Epidermal melanocyte (primary cell): Measurements from ENCODE around the genes TMEM238, CCDC106, U2AF2 and NLRP9.

DNA sequence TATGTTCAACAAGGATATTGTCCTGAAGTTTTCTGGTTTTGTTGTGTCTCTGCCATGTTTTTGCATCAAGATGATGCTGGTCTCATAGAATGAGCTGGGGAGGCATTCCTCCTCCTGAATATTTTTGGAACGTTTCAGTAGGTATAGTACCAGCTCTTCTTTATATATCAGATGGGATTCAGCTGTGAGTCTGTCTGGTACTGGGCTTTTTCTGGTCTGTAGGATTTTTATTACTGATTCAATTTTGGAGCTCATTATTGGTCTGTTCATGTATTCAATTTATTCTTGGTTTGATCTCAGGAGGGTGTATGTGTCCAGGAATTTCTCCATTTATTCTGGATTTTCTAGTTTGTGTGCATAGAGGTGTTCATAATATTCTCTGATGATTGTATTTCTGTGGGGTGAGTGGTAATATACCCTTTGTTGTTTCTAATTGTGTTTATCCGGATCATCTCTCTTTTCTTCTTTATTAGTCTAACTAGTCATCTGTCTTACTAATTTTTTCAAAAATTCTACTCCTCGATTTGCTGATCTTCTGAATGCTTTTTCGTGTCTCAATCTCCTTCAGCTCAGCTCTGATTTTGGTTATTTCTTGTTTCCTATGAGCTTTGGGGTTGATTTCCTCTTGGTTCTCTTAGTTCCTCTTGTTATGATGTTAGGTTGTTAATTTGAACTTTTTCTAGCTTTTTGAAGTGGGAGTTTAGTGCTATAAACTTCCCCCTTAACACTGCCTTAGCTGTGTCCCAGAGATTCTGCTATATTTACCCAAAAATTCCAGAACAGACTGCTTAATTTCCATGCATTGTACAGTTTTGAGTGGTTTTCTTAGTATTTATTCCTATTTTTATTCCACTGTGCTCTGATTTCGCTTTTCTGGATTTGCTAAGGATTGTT is 3.2 kb downstream of the FCAR start:
- RRBS = no CpG with 5 or more reads among the region's 5 CpGs

GRCh38 chr19:55005874-55006479 is 32.1 kb downstream of the GP6 start:
- RRBS = no CpG with 5 or more reads among the region's 8 CpGs

GRCh38 chr19:55013787-55014530 is 24.1 kb downstream of the GP6 start:
- RRBS = no CpG with 5 or more reads among the region's 12 CpGs

DNA sequence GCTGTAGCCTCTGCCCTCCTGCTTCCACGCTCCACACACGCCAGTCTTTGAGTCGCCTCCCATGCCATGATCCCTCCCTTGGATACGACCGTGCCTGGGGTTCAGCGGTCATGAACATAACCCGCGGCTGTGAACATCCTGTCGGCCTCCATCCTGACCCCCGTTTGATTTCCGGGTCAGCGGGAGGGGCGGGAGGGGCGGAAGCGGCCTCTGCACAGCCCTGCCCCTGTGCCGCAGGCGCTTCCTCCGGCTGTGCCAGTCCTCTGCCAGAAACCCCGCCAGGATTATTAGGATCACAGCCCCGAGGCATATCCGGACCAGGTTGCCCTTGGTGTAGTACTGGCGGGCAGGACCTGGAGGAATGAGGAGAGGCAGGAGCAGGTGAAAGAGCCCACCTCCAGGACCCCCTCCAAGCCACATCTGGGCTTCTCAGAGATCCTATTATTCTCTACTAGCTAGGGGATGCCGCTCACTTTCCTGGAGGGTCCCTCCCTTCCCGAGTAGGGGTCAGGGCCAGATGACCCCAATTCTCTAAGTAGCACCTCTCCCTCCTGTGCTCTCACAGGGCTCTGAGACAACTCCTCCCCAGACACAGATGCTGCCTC is 23.1 kb downstream of the GP6 start:
- RRBS = 45% methylated on average over 11 of the region's 24 CpGs

GRCh38 chr19:55087938-55088242 is 12.2 kb downstream of the EPS8L1 start:
- RRBS = no CpG with 5 or more reads among the region's 9 CpGs

DNA sequence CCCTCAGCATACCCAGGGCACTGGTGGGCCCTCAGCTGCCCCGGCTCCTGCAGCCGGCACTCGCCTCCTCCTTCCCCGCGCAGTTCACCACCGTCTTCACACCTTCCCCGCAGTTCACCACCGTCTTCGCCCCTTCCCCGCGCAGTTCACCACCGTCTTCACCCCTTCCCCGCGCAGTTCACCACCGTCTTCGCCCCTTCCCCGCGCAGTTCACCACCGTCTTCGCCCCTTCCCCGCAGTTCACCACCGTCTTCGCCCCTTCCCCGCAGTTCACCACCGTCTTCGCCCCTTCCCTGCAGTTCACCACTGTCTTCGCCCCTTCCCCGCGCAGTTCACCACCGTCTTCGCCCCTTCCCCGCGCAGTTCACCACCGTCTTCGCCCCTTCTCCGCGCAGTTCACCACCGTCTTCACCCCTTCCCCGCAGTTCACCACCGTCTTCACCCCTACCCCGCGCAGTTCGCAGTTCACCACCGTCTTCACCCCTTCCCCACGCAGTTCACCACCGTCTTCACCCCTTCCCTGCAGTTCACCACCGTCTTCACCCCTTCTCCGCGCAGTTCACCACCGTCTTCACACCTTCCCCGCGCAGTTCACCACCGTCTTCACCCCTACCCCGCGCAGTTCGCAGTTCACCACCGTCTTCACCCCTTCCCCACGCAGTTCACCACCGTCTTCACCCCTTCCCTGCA is 20.6 kb downstream of the PPP1R12C start:
- RRBS = no CpG with 5 or more reads among the region's 59 CpGs

DNA sequence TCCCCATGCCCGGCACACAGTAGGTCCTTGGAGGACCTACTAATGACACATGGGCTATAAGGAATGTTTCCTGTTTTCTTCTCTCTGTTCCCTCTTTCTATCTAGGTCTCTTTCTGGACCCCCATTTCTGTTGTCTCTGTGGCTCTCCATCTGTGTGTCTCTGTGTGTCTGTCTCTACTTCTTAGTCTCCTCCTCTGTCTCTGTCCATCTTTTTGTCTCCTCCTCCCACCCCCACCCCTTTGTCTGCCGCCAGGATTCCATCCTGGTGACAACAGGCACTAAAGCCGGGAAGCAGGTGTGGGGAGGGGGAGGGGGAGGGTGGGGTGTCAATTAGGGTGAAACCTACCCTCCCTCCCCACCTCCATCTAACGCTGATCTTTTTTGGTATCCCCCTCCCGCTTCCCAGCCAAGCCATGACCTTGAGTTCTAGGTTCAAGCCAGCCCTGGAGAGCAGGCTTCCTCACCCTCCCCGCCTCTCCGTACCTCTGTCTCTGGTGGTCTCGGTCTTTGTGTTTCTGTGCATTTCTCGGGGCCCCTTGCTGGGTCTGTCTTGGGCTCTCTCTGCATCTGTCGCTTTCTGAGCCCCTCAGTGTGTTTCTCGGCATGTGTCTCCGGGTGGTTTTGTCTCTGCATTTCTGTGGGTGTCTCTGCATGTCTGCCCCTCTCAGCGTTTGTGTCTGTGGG is 628 bp upstream of the TNNT1 start:
- RRBS = no CpG with 5 or more reads among the region's 13 CpGs

GRCh38 chr19:55246804-55247354 is 11.9 kb downstream of the PPP6R1 start:
- RRBS = no CpG with 5 or more reads among the region's 25 CpGs

GRCh38 chr19:55255603-55255951 is 3.2 kb downstream of the PPP6R1 start:
- RRBS = no CpG with 5 or more reads among the region's 13 CpGs

- RRBS = 3% methylated on average over 55 of the region's 134 CpGs
Observed at GRCh38 chr19:55383380-55384505, at the start of gene TMEM238. Gene TMEM238 (minus strand): TSS chr19:55384292.

DNA sequence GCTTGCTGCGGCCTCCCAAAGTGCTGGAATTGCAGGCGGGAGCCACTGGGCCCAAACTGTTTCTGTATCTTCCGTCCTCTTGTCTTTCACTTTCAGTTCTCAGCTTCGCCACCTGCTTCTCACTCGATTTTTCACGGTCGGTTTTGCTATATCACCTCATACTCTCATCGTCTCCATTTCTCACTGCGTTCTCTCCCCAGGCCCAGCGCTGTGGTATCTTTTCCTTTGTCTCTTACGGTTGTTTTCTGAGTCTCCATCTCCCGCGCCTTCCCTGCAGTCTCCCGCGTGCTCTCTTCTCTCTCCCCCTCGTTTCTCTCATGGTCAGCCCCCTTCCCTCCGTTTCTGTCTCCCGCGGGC is 14.9 kb downstream of the SSC5D start:
- RRBS = no CpG with 5 or more reads among the region's 19 CpGs

DNA sequence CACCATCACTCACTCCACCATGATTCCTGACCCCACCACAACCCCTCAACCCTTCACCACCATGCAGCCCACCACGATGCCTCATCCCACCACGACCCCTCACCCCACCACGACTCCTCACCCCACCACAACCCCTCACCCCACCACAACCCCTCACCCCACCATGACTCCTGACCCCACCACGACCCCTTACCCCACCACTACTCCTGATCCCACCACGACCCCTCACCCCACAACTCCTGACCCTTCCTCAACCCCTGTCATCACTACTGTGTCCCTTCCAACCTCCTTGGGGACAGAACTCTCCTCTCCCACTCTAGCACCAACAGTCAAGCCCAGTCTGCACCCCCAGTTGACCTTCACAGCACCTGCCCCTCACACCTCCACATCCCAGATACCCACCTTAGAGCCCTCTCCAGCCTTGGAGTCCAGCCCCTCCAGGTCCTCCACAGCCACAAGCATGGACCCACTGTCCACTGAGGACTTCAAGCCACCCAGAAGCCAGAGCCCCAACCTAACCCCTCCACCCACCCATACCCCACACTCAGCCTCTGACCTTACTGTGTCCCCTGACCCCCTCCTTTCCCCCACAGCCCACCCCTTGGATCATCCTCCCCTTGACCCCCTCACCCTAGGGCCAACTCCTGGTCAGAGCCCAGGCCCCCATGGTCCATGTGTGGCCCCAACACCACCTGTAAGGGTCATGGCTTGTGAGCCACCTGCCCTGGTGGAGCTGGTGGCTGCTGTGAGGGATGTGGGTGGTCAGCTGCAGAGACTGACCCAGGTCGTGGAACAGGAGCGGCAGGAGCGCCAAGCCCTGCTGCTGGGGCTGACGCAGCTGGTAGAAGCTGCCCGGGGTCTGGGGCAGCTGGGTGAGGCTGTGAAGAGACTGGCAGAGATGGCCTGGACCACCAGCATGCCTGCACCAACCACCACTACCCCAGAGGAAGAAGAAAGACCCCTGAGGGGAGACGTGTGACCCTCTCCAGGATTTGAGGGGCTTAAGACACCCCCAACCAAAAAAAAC is 18.6 kb downstream of the SBK2 start:
- RRBS = no CpG with 5 or more reads among the region's 11 CpGs

- RRBS = no CpG with 5 or more reads among the region's 18 CpGs
Observed at GRCh38 chr19:55554280-55555253, 9.2 kb upstream of the SBK3 start.

DNA sequence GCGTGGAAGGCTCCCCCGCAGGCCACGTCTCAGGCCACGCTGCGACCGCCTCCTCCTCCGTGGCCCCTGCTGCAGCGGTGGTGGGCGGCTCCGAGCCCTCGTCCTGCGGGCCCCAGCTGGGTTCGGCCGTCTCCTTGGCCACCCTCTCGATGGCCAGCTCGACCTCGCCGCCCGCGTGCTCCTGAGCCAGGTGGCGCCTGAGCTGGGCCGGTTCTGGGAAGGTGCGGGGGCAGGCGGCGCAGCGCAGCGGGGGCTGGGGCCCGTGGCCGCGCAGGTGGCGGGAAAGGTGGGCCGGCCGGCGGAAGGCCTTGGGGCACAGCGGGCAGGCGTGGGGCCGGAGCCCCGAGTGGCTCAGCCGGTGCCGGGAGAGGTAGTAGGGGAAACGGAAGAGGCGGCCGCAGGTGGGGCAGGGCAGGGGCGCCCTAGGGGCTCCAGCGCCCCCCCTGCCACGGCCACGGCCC is 1.5 kb downstream of the ZNF579 start:
- RRBS = 95% methylated on average over 4 of the region's 47 CpGs

DNA sequence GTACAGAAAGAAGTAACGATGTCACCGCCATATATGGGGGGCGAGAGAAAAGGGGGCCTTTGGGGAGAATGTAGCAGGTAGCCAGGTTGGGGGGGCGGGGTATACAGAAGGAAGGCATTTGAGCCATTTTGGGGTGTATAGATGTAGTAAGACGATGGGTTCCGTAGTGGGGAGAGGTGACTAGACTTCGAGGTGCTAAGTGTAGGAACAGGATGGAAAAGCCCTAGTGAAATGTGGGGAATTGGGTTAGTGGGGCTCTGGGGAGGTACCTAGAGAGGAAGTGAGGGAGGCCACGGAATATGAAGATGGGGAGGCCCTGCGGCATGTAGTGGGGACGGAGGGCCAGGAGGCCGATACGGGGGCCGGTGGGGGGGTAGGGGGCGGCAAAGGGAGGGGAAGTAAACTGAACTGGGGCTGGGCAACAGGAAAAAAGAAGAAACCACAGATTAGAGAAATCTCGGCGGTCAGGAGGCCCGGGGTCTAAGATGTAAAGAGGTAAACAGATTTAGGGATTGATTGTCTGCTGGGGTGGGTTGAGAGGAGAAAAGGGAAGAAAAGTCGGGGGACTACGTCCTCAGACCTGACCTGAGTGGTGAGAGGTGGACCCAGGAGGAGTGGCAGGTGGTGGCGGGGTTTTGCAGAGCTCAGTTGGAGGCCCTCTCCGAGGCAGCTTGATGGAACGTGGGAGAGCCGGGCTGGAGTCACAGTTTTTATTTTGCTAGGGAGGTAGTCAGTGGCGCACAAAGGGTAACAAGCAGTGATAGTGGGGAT is 1.0 kb downstream of the ZNF580 start:
- RRBS = 0% methylated on average over 2 of the region's 24 CpGs

GRCh38 chr19:55647635-55648618 is at the start of gene CCDC106:
Gene CCDC106 (plus strand): TSS chr19:55648212.
- RRBS = 2% methylated on average over 12 of the region's 90 CpGs

- RRBS = 3% methylated on average over 2 of the region's 105 CpGs
Observed at GRCh38 chr19:55654933-55655999, at the start of gene U2AF2. Gene U2AF2 (plus strand): TSS chr19:55655035.

- RRBS = 98% methylated on average over 3 of the region's 40 CpGs
Observed at GRCh38 chr19:55689399-55690215, 14.6 kb downstream of the EPN1 start.

GRCh38 chr19:55738225-55738714 is at the start of gene NLRP9:
Gene NLRP9 (minus strand): TSS chr19:55738402.
- RRBS = no CpG with 5 or more reads among the region's 3 CpGs

- RRBS = no CpG with 5 or more reads among the region's 6 CpGs
Observed at GRCh38 chr19:56110443-56110978, 10.6 kb downstream of the ZNF787 start.